Brain (tissue), 1 donor: ENCODE results near the genes DSTYK, TMCC2 and BLACAT1.

GRCh38 chr1:204394135-204394961, 17.3 kb downstream of the PPP1R15B start:
- RRBS = no CpG with 5 or more reads among the region's 3 CpGs

DNA sequence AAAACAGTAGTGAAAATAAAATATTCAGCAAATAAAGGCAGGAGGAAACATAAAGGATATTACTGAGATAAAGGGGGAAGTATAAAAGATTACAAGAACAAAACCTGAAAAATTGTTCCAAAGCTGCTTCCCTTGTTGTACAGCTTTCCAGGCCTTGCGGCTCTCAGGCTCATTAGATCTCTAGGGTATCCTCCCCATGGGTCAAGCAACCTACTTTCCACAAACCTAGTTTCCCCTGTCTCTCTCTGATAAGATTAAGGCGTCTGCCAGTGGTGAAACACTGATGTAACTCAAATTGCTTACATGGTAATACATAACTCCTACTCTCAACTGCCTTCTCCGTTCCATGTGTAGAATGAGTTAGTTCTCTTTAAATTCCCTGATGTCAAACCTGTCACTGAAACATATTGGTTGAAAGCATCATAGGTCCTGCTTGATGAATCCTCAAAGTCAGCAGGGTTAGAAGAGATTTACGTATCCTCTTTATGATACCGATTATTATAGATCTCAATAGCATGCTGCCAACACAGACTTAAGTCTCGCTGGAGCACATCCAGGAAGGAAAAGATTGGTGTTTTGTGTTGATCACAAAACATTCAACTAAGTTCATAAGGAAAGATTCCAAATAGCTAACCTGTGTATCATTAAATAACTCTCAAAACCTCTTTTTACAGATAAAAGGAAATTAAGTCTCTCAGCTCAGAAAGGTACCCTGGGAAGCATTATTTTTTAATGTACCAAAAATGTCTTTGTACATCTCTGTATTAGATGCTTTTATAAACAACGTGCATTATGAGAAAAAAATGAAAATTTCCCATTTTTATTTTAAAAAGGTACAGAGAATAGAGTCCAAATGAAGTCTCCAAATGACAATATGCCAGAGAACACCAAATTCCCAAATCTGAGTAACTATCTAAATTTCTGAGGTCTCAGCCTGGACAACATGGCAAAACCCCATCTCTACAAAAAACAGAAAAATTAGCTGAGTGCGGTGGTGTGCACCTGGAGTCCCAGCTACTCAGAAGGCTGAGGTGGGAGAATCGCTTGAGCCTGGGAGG, 10.5 kb downstream of the PPP1R15B start:
- RRBS = no CpG with 5 or more reads among the region's 9 CpGs

- RRBS = no CpG with 5 or more reads among the region's 3 CpGs
Observed at GRCh38 chr1:204409108-204409412, 2.6 kb downstream of the PPP1R15B start.

GRCh38 chr1:204410459-204411516, 829 bp downstream of the PPP1R15B start:
- RRBS = 1% methylated on average over 20 of the region's 52 CpGs

- RRBS = no CpG with 5 or more reads among the region's 6 CpGs
Observed at GRCh38 chr1:204670567-204671585, 14.7 kb downstream of the LRRN2 start.

DNA sequence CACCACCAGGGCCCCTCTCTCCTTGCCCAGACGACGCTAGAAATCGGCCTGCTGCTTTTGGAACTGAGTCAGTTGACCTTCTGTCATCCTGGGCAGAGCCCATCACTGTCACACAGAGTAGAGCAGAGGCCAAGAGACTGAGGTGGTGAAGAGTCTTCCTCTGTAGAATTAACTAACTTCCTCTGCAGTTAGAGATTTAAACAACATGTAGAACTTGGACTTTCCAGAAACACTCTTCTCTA, 83.5 kb upstream of the CNTN2 start:
- RRBS = no CpG with 5 or more reads among the region's 3 CpGs

DNA sequence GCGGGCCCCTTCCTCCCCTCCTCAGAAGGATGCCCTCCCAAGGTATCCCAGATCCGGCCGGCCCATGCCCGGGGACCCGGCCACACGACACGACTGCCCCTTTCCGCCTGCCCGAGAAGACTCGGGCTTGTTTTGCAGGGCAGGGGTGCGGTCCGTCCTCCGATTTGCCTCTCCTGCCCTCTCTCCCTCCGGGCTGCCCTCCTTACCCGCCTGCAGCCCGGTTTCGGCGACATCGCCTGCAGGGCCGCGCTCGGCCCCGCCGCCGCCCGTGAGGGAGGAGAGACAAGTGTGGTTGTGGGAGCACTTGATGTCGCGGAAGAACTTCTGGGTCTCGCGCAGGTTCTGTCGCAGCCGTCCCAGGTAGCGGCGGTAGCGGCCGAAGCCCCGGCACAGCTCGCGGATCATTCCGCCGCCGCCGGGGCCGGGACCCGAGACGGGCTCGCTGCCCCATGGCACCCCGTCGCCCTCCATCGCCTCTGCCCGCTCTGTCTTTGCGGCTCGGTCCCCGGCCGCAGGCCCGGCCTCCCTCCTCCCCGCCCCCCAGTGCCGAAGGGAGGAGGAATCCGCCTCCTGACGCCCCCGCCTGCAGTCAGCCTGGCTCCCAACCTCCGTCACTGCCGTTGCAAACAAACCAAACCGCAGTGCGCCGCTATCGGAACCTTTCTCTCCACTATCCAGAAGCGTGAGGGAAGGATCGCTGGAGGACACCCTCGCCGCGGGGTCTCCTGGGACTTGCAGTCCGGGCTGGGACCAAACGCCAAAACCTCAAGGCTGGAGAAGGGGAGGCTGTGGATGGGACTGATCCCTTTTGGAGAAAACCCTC, at the start of gene DSTYK:
Gene DSTYK, minus strand, starts transcription at position 638 of the 823 bp plus-strand sequence.
- RRBS = under 1% methylated on average over 12 of the region's 74 CpGs

DNA sequence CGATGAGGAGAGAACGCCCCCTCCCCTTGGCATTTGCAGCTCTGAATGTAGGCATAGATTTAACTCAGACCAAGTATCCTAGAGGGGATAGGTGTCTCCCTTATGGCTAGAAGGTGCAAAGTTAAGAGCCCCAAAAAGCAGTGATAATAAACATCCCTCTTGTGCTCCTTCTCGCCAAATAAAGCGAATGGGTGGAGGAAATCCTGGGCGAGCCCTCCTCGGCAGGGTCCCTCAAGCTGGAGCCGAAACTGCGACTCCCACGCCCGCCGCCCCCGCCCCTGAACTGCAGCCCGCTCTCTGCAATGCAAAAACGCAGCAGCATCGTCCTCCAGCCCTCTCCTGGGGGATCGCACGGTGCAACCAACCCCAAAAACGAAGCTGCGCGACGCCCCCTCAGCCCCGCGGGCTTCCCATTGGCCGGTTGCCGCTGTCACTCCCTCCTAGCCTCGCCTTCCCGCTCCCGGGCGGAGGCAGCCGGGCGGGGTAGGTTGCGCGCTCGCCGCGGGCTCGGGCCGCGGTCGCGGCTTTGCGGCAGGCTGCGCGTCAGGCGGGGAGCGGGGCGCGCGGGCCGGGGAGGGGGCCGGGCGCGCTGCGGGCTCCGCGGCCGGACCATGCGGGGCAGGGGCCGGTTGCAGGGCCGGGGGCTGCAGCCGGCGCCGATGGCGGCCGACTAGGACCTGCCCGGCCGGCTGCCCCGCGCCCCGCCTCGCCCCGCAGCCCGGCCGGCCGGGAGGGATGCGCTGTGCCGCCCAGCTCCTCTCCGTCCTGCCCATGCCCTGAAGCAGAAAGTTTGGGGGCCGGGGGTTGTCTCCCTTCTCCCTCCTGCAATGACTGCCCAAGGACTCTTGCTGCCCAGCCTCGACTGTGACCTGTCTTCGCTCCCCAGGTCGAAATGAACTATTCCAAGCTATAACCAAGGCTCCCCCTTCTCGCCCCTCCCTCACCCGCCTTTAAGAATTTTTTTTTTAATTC, at the start of gene TMCC2:
Gene TMCC2, plus strand, starts transcription at position 491 of the 972 bp plus-strand sequence.
- RRBS = 1% methylated on average over 26 of the region's 84 CpGs

DNA sequence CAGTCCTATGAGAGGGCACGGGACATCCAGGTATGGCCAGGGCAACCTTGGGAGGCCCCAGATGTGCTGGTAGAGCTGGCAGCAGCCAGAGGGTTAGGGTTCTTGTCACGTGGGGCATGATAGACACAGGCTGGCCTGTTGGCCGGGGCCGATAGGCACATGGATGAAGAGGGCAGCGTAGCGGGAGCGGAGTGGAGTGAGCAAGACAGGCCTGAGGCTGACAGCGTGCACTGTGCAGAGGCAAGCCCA, 43.4 kb downstream of the TMCC2 start:
- RRBS = no CpG with 5 or more reads among the region's 8 CpGs

DNA sequence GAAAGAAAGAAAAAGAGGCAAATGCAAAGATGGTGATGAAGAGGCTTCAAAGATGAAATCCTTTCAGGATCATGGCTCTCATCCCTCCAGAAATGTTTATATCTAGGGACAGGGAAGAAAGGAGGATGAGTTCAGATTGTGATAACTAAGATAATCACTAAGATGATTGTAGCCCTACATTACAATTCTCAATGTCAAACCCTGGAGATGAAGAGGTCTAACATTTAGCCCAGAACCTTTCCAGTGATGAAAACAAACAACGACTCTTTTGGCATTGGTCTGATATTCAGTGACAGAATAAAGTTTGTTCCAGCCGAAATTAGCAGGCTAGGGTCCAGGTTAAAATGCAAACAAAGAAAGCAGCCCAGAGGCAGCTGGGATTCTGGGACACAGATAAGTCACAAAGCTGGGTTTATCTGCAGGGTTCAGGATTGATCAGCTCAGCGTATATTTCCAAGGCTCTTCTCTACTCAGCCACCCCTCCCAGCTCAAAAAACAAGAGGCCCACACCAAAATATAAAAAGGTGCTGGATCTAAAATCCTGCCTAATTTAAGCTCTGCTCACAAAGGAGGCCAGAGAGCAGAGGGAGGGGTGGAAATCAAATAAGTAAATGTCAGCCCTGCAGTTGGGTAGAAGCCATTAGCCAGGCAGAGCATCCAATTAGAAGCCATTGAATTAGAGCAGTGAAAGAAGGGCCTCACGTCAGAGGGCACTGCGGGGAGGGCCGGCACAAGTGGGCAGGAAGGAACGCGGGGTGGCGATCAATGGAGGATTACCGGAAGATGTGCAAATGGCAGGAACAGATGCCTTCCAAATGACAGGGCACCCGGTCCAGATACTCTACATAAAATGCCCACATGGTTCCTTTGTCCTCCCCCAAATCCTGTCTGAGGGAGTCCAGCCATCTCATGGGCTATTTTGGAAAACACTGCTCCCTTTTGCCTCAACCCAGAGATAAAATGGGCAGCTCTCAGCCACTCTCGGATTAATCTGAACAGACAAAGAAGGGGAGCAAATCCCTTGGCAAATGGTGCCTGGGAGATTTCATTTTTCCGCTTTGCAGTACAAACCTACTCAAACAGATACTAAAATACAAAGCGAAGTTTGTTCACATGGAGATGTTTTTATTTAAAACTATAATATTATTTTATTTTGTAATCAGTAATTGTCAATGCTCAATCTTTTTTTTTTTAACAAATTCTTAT, 3.3 kb upstream of the KLHDC8A start:
- RRBS = 19% methylated on average over 5 of the region's 14 CpGs

- RRBS = no CpG with 5 or more reads among the region's 5 CpGs
Observed at GRCh38 chr1:205376180-205376694, 19.5 kb upstream of the KLHDC8A start.

GRCh38 chr1:205441658-205442345, 14.0 kb downstream of the BLACAT1 start:
- RRBS = no CpG with 5 or more reads among the region's 10 CpGs

- RRBS = 5% methylated on average over 38 of the region's 74 CpGs
Observed at GRCh38 chr1:205455778-205456732, at the start of gene BLACAT1. Gene BLACAT1 (minus strand): TSS chr1:205456045.

DNA sequence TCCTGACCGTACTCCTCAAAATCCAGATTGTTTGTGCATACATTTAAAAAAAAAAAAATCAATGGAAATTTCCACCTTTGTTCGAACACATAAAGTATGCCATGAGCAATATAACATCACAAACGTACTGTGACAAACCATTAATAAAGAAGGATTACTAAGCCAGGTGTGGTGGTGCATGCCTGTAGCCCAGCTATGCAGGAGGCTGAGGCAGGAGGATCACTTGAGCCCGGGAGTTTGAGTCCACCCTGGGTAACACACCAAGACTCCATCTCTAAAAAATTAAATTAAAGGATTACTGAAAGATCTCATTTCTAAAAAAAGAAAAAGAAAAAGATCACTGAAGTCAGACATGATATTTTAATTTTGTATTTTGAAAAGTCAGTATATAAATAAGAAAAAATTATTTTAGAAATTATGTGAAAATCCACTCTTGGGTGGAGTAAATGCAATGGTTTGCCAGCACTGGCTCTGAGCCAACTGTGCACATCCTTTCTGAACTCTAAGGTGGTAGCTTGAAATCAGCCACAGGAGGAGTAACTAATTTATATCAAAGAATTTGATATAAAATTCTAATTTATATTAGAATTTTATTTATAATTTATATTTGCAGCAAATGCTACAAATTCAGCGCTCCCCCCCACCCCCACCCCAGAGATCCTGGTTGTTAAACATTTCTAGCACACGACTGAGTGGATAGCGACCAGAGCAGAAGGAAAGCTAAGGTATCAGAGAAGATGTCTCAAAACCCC, 18.6 kb downstream of the ELK4 start:
- RRBS = no CpG with 5 or more reads among the region's 7 CpGs

DNA sequence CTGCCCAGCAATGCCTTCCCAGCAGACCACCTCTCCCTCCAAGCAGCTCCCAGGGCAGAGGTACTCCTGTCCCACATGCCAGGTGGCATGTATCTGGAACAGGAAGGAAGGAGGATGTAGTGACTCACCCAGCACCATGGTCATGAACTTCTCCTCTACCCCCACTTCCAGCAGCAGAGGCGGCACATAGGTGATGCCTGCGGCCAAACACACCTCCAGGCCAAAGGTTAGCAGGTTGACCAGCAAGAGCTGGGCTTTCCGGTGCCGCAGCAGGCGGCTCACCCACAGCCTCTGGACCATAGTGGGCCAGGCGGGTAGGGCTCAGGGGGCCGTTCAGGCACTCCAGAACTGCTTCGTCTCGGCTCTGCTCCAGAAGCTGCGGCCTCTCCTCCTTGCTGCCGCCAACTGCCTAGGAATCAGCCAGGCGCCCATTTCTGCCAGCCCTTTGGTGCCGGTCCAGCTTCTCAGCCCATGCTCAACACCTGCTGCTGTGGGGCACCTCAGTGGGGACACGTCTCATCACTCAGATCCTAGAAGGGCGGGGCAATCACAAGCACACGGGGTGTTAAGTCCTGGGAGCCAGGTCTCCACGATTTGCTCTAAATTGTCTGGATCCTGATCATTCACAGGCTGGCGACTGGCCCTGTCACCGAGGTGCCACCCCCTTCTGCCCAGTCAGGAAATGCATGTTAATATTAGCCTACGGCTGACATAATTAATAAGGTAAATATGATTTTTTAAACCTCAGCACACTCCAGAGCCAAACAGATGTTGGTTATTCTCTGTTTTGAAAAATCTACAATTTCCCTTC, 15.7 kb downstream of the SLC45A3 start:
- RRBS = no CpG with 5 or more reads among the region's 20 CpGs

DNA sequence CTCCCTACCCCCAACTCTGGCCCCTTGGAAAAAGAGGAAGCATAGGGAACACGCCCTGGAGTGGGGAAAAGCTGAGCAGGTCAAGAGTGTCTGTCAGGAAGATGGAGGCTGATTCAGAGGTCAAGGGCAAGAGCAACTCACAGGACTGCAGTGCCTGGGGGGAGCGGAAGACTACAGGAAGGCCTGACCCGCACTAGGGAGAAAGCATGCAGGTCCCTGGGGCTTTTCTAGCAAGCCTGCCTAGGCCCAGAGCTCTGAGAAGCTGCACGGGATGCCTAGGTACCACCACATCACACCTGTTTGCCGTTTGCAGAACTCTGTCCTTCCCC, 1.1 kb downstream of the SLC45A3 start:
- RRBS = no CpG with 5 or more reads among the region's 5 CpGs

DNA sequence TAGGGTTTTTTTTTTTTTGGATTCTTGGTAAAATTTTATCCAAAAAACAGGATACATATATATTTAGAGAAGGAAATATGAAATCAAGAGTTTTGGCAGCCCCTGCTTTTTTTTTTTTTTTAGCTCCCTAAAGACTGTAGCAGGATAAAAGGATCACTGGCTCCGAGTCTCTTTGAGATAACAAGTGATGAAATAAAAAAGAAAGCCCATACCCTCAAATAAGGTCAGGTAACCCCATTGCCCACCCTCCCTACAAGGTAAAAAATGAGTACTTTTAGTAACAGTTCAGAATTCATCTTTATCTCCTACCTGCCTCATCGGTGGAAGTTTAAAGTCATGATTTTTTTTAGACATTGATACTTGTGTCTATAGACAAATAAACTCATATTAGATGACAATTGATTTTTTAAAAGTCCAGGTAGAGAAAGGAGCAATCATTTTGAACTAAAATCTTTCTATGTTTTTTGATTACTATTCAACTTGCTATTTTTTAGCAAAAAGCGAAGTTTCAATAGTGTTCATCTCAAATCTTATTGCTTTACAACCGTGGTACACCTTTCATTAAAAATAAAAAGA, 32.5 kb downstream of the NUCKS1 start:
- RRBS = no CpG with 5 or more reads among the region's 4 CpGs

DNA sequence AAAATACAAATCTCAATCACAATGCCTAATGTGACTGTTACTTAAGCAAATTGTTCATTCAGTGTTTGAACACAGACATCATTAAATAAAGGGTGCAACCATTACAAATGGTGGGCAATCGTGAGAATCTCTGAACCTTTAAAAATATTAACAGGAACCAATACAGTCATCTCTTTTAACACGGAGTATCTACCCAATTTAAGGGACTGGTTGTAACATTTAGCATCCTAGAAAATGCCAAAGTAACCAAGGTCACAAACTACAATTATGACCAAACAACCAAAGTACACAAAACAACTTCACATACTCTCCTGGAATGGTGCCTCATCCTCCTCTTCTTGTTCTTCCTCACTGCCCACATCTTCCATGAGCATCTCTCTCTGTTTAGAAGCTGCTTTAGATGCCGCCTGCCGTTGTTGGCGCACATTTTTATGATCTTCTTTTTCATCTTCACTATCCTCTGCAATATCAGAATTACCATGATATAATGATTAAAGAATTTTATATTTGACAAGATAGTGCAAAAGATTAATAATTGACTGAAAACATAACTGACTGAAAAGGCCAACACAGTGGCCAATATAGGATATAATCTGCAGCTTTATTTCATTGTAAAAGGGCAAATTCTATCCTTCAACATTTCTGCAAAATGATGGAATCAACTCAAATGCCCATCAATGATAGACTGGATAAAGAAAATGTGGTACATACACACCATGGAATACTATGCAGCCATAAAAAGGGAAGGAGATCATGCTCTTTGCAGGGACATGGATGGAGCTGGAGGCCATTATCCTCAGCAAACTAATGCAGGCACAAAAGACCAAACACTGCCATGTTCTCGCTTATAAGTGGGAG, 29.6 kb downstream of the NUCKS1 start:
- RRBS = no CpG with 5 or more reads among the region's 6 CpGs

DNA sequence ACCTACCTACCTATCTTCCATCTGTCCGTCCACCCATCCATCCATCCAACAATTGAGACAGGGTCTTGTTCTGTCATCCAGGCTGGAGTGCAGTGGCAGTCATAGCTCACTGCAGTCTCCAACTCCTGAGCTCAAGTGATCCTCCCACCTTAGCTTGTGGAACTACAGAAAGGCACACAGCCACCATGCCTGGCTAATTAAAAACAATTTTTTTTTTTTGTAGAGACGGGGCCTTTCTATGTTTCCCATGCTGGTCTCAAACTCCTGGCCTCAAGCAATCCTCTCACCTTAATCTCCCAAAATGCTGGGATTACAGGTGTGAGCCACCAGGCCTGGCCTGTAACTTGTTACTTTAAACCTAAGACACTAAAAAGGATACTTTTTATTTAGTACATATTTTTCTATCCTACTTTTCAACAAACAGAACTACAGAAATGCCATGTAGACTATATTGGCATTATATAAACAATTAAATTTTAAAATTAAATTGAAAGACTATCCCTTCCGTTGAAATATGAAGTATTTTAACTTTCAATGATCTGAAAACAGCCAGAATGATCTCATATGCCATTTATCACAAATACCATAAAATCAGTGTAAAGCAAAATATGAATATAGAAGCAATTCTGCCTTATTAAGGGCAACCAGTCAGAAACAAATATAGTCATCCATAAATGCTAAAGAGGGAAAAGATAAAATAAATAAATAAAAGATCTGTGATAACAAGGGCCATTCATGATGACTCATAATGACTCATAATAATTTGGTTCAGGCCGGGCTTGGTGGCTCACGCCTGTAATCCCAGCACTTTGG, 15.9 kb downstream of the NUCKS1 start:
- RRBS = no CpG with 5 or more reads among the region's 5 CpGs